ENCODE data around the genes SLC10A6, C4orf36 and KLHL8.

DNA sequence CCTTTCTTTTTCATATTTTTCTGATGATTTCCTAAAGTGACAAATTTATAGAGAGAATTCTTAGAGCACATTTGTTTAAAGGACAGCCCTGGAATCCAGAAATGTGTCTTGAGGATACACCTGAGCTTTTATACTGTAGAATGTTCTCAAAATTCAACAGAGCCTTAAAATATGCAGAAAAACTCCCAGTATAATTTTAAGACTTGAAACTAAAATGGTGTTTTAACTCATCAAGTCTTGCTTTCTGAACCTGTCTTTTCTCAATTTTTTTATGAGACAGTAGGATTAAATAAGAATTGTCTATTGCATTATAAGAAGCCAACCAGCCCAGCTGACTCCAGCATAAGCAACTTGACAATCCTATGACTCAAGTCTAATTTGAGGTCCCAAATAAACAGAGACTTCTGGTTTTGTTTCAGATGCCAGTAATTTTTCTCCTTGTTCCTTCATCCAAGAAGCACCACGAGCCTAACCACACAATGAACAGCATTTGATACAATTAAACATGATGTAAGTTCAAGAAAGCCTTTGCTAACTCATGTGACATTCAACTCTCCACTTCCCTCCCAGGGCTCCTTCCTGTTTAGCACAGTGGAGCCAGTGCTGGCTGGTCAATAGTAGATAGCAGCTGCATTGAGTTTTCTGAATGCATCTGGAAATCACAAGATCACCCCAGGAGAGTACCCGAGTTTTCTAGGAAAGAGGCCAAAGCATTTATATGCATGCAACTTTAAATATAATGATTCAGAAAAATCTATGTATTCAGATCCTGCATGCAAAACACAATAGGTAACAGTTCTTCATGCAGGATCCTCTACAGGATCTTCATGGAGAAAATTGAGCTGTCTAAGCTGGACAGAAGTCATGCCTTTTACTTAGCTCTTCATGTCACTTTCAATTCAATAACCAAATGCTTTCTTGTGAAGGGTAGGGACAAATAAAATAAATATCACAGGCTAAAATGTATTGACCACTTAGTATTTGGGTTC is 206.3 kb downstream of the ARHGAP24 start:
- PRO-cap: bidirectional peak, plus-strand start at position 600 of the sequence, minus-strand start at position 352 of the sequence

DNA sequence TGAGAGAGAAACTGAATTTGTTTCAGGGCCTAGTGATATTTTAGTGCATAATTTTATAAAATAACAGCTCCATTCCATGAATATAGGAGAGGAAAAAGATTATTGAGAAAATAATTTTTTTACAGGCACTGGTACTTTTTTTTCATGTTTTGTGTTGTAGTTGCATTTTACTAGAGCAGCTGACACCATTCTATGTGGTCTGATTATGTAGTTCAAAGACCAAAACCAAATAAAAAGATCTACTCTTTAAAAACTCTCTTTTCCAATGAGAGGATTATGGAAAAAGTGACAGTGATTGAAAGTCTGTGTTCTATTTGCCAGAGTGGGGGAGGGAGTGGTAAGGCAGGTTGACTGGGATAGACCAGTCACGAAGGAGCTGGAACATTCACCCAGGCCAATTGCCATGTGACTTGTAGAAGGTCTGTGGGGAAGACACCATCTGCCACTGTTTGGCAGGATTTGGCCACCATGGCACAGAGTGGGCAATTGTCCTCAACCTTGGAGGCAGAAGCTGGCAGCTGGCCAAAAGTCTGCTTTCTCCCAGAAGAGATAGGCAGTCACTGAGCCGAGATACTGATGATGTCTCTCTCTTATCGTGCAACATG is 266.8 kb downstream of the ARHGAP24 start:
- PRO-cap: no peak

DNA sequence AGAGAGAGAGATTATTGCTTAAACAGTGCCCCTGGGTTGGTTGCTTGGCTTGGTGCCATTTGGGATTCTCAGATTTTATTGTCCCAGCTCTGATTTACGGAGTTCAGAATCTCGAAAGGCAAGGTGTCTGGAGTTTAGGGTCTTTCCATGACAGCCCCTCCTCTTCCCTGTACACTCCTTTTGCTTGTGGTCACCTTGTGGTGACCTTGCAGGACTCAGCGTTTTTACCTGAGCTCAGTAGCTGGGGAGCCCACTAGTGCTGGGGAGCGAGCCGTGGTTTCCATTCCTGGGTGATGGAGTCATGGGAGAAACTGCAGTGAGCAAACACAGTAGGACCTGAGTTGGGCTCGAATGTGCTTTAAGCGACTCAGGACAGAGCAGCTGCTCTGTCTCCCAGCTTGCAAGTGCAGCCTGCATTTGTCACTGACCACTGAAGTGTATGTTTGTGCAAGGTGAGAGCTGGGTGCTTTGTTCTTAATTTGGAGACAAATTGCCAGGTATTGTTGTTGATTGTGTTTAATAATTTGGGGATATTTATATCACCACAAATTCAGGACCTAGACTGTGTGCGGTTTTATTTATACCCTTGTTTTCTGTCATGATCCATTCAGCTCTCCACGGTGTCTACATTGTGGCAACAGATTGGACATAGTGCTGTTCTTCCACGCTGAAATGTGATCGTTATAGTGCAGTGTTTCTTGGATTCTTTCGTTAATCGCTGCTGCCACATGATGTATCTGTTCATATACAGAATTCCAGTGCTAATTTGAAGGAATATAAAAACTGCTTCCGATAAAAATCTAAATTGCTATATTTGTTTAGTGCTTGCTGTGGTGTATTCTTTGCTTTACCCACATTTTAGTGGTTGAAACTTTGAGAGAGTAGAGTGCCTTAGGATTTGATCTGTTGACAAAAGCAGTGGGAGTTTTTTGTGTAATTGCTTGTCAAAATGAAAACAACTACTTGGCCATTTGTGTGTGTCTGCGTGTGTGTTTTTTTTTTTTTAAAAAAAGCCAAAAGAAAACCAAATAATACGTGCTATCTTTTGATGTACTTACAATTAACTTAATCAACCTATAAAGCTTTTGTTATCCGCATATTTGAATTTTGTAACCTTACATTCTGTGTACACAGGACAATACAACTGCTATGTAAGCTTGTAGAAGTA is 353.0 kb downstream of the ARHGAP24 start:
- PRO-cap: no peak

DNA sequence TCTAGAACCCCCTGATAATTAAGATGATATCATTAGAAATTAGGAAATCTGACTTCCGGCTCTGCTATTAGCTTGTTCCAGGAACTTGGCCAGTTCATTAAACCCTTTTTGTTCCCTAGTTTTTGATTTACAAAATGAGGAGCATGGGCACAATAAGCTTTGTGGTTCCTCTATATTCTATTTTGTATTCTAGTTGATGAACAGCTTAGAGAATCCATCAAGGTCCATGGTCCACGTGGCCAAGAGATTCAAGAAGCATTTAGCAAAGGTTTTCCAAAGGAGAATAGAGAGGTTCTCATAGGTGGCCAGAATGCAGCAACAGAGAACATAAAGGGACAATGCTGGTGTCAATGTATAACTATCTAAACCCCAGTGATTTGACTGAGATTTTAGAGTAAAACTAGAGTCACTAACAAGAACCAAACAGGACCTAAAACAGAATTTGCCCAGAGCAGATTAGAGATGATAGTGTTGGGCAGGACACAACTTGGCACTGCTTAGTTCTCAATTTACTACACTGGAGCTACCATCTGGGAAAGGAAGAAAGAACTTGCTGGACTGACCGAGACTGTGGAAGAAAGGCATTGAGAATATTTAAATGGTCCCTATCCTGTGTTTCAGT is 407.6 kb downstream of the ARHGAP24 start:
- PRO-cap: no peak

GRCh38 chr4:85929904-85930348 is 429.9 kb downstream of the MAPK10 start:
- PRO-cap: no peak

DNA sequence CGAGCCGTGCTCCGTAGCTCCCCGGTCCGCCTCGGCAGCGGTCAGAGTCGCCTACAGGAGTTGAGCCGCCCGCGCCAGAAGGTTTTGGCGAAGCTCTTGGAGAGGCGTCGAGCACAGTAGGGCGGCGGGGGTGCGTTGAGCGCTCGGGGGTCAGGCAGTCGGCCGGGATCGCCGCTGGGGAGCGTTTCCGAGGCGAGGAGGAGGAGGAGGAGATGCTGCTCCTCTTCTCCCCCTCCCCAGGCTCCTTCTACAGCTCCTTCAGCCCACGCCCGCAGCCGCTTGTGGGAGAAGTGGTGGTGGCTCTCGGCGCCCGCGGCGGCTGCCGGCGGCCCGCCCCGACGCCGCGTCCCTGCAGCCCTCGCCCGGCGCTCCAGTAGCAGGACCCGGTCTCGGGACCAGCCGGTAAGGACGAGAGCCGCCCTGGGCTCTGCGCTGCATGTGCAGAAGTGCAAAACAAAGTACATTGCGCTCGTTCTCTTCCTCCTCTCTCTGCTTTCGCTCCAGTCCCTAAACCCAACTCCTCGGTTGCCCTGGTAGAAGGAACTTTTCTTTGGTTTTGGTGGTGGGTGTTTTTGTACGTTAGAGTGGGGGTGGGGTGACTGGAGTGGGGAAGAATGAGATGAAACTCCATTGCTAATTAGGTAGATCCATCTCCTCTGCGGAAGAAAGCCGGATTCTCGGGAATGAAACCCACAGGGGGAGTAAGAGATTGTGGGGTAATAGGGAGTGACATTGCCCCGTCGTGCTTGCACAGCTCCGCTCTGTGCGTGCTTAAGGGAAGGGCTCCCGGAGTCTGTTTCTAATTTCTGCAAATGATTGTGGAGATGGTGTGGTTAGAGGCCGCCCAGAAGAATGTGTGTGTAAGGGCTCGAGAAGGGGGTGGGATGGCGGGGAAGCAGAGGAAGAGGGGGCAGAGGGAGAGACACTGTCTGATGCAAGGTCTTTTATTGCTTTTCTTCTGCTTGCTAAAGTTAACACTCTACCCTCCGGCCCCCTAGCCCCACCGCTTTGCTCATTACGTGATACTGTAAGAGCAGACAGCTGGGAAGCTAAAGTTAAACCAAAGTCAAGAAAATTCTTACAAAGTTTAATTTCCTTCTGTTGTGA is 626 bp downstream of the PTPN13 start:
- PRO-cap: bidirectional peak, plus-strand start at position 898 of the sequence, minus-strand start at position 799 of the sequence

DNA sequence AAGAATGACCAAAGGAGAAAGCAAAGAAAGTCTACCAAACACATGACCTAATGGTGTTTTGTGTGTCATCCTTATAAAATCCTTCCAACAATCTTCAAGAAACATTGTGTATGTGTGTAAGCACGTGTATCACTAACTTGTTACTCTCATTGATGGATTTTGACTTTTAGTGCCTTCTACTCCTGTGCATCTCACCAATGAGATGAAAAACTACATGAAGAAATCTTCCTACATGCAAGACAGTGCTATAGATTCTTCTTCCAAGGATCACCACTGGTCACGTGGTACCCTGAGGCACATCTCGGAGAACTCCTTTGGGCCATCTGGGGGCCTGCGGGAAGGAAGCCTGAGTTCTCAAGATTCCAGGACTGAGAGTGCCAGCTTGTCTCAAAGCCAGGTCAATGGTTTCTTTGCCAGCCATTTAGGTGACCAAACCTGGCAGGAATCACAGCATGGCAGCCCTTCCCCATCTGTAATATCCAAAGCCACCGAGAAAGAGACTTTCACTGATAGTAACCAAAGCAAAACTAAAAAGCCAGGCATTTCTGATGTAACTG is 86.5 kb downstream of the SLC10A6 start:
- PRO-cap: no peak

DNA sequence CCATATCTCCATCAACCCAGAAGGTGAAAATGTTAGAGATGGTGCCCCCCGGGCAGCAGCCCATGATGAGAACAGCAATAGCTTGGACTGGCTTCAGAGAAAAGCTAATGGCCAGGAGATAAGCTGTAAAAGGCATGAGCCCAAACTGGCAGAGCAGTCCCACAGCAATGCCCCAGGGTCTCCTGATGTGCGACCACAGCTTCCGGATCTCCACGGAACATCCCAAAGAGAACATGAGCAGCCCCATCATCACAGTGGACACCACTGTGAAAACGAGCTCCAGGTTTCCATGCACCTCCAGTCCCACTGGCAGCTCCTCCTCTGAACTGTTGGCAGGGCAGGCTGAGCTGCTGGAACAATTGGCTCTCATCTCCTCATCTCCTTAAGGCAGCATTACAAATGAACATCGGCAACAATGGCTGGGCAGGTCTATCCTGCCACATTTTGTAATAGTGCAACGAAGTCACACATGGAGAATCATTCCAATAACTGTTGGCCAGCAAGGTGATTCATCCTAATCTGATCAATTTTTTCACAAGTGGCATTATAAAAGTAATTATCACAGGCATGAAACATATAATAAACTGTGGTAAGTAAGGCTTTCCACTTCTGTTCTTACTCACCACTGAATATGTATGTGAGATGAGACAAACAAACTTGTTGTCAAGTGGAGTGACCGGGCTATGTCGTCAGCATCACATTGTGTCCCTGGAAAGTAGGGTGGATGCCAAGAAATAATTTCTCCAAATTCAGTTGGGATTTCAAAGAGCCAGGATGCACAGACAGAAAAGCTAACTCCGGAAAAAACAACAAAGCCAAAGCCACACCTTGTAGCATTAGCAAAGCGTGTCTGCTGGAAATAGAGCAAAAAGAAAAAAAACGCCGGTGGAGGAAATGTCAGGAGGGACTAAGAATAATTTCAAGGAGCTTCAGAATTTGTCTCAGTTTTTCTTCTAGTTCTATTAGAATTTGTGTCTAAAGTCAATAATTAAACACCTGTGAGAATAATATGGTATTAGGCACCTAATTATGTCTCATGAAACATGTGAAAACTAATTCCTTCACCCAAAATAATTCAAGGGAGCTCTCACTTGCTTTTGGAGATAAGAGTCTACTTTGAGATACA is at the start of gene SLC10A6:
TSS of gene SLC10A6 (minus strand) at position 639 of the 1,126 bp plus-strand sequence.
- PRO-cap: no peak

DNA sequence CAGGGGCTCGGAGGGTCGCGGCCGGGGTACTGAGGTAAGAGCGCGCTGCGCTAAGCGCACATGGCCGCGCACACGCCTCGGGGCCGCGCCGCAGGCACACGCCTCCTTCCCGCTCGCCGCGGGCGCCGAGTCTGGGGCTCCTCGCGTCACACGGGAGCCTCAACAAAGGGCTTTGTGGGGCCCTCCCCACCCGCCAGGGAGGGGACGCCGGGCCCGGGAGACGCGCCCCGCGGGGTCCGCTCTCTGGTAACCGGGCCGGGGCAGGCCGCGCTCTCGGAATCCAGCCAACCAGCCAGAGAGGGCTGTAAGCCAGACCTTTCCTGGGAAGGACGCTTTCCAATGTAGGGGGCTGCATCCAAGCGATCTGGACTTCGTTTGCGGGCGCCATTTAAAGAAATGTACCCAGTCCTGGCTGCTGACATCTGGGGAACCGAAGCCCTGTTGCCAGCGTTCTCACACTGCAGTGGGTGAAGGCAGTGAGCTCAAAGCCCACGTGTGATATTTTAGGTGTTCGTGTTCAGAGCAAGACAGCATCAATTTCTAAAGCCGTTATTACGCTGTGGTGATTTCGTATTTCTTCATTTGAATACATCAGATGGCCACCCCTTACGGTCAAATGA is at the start of gene C4orf36:
TSS of gene C4orf36 (minus strand) at position 133 of the 620 bp plus-strand sequence.
- PRO-cap: no peak

DNA sequence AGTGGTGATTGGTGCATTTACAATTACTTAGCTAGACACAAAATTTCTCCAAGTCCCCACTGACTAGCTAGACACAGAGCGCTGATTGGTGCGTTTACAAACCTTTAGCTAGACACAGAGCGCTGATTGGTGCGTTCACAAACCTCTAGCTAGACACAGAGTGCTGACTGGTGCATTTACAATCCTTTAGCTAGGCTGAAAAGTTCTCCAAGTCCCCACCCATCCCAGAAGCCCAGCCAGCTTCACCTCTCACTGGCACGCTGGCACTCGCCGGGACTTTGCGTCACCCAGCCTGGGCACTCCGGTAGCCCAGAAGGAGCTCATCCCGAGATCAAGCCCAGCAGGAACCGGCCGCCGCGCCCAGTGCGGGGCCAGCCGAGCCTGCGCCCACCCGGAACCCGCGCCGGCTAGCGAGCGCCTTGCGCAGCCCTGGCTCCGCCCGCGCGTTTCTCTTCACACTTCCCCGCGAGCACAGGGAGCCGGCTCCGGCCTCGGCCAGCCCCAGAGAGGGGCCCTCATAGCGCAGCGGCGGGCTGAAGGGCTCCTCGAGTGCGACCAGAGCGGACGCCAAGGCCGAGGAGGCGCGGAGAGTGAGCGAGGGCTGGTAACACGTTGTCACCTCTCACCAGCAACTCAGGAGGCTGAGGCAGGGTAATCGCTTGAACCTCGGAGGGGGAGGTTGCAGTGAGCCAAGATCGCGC is 11.8 kb upstream of the C4orf36 start:
- PRO-cap: unidirectional peak, minus-strand start at position 635 of the sequence

DNA sequence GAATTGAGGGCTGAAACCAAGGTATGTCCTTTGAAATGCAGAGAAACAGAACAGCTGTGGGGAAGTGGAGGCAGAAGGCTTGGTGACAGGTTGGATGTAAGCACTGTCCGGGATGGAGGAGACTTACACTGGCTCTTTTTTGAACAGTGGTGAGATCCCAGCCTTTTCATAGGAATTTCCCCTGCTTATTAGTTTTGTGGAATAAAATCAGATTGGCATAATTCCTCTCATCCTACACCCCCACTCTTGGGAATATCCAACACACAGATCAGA is 18.8 kb upstream of the C4orf36 start:
- PRO-cap: no peak

DNA sequence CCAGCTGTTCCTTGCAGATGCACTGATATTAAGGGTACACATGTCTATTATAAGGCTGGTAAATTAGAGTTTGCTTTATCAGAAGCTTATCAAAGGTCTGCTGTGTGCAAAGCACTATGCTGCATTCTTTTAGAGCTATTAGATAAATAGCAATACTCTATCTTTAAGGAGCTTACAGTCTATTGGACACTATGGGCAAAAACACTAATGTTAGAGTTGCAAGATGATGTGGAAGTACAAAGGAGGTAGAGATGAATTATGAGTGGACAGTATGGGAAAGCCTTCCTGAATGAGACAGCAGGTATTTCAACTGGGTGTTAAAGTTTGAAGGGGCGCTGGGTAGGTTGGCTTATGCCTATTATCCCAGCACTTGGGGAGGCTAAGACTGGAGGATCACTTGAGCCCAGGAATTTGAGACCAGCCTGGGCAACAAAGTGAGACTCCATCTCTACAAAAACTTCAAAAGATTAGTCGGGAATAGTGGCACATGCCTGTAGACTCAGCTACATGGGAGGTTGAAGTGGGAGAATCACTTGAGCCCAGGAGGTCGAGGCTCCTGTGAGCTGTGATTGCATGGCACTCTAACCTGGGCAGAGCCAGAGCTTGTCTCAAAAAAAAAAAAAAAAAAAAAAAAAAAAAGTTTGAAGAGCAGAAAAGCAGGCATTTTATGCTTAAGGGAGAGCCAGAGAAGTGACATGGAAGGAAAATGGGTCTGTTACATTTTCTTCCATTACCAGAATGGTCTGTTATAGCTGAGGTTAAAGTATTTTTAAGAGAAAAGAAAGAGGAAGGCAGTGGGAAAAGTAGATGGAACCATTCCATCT is 36.9 kb downstream of the AFF1 start:
- PRO-cap: no peak

DNA sequence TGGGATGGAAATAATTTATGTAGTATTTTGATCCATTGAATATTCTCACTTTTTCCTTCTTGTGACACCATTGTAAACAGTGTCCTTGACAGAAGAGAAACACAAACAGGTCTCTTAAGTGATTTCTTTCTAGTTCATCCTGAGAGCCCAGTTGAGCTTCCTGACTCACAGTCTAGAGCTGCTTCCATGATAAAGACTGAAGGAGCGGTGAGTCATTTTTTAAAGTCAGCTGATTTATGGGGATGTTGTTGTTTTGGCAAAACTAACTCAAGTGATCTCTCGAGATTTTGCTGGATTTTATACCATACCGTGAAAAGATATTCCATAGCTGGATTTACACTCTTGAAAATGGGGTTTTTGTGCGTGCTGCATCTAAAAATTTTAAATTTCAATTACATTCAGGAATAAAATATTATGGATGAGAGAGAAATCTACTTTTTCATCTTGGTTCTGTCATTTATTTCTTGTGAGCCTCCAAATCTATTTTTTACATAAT is 76.9 kb downstream of the AFF1 start:
- PRO-cap: bidirectional peak, plus-strand start at position 259 of the sequence, minus-strand start at position 162 of the sequence

- PRO-cap: no peak
Measured at GRCh38 chr4:87103480-87104402, 116.7 kb downstream of the KLHL8 start.

GRCh38 chr4:87116989-87117727 is 103.3 kb downstream of the KLHL8 start:
- PRO-cap: no peak

DNA sequence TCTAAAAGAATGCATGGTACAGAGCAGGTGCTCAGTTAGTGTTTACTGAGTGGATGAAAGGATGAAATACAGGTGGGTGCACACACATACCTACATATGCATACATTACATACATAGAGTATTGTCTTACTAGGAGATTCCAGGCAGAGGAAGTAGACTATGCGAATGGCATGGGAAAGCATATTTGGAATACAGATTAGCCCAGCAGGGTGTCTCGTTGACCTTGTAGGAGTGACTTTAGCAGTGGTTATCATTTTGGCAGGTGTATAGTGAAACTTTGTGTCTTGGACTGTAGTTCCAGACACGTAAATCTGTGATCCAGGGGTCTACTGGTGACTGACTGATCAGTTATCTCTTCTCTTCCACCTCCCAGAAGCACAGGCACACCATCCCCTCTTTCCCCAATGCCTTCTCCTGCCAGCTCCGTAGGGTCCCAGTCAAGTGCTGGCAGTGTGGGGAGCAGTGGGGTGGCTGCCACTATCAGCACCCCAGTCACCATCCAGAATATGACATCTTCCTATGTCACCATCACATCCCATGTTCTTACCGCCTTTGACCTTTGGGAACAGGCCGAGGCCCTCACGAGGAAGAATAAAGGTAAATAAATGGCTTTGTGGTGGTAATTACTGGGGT is 86.2 kb downstream of the KLHL8 start:
- PRO-cap: no peak

GRCh38 chr4:87219586-87220271 is 689 bp downstream of the KLHL8 start:
- PRO-cap: no peak

- PRO-cap: bidirectional peak, plus-strand start at chr4:87220754, minus-strand start at chr4:87220618
Measured at GRCh38 chr4:87220272-87220869, at the start of gene KLHL8. Gene KLHL8, minus strand, starts transcription at chr4:87220618.

- PRO-cap: no peak
Measured at GRCh38 chr4:87391648-87391979, 626 bp upstream of the HSD17B11 start.

DNA sequence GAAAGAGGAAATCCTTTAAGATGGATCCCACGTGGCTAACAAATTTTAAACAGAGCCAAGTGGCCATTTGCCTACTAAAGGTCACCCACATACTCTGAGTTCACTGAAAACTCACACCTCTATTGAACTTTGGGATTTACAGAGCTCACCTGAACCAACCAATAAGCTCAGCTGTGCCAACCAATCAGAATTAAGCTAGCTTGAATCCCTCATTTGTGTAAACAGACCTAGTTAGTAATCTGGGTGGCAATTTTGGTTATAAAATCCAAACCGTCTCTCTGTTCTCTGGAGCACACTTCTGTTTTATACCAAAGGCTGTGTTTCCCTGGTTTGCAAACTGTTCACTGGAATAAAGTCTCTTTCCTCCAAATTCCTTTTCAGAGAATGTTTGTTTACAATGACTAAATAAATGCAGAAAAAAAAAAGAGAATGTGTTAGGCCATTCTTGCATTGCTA is 5.3 kb upstream of the NUDT9 start:
- PRO-cap: bidirectional peak, plus-strand start at position 268 of the sequence, minus-strand start at position 83 of the sequence

Measured in colonic mucosa (tissue), 1 donor.